ENCODE measurements around a stretch of chrX.

DNA sequence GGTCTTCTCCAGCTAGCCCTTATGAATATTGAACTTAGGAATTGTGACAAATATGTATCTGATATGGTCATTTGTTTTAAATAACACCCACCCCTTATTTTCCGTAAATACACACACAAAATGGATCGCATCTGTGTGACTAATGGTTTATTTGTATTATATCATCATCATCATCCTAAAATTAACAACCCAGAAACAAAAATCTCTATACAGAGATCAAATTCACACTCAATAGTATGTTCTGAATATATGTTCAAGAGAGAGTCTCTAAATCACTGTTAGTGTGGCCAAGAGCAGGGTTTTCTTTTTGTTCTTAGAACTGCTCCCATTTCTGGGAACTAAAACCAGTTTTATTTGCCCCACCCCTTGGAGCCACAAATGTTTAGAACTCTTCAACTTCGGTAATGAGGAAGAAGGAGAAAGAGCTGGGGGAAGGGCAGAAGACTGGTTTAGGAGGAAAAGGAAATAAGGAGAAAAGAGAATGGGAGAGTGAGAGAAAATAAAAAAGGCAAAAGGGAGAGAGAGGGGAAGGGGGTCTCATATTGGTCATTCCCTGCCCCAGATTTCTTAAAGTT, 32.2 kb downstream of the CYBB start:
- PRO-cap = no peak

DNA sequence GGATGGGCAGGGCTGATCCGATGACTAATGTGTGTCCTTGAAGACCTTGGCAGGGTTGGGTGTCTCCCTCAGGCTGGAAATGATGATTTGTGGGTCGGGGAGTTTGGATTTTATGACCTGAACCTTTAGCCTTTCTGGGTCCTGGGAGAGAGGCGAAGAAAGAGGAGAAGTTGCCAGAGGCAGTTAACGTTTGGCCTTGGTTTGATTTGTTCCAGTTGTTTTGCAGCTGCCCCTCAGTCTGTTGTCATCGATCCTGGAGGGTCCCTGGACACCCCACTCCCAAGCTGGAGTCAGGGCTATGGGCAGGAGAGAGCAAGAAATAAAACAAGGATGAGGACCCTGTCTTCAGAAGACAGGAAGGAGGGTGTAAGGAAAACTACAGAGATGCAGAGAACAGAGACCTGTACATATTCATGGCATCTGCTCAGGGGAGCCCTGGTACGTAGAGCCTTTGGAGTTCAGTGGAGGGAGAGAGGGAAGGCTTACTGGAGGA, 425.2 kb downstream of the MID1IP1 start:
- PRO-cap = no peak

- PRO-cap = no peak
Measured at GRCh38 chrX:39689381-39690306, 408.1 kb downstream of the BCOR start.

GRCh38 chrX:39759623-39759949, 338.2 kb downstream of the BCOR start:
- PRO-cap = no peak

- PRO-cap = no peak
Measured at GRCh38 chrX:39773870-39775063, 323.5 kb downstream of the BCOR start.

DNA sequence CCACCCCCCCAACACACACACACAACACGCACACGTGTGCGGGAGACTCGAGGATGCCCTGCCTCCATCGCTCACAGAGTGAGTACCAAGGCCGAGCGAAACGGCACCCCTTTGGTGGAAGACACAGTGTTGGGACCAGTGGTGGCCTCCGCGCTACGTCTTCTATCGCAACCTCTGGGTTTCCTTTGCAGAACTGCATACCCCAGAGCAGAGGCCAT, 85.1 kb downstream of the BCOR start:
- PRO-cap = no peak

GRCh38 chrX:40099632-40100603, 2.2 kb upstream of the BCOR start:
- PRO-cap = bidirectional peak, plus-strand start at chrX:40099838, minus-strand start at chrX:40099683; bidirectional peak, plus-strand start at chrX:40100233, minus-strand start at chrX:40100307; bidirectional peak, plus-strand start at chrX:40100430, minus-strand start at chrX:40100423

GRCh38 chrX:40105605-40106379, 8.0 kb upstream of the BCOR start:
- PRO-cap = bidirectional peak, plus-strand start at chrX:40105688, minus-strand start at chrX:40105541; bidirectional peak, plus-strand start at chrX:40106089, minus-strand start at chrX:40105986

DNA sequence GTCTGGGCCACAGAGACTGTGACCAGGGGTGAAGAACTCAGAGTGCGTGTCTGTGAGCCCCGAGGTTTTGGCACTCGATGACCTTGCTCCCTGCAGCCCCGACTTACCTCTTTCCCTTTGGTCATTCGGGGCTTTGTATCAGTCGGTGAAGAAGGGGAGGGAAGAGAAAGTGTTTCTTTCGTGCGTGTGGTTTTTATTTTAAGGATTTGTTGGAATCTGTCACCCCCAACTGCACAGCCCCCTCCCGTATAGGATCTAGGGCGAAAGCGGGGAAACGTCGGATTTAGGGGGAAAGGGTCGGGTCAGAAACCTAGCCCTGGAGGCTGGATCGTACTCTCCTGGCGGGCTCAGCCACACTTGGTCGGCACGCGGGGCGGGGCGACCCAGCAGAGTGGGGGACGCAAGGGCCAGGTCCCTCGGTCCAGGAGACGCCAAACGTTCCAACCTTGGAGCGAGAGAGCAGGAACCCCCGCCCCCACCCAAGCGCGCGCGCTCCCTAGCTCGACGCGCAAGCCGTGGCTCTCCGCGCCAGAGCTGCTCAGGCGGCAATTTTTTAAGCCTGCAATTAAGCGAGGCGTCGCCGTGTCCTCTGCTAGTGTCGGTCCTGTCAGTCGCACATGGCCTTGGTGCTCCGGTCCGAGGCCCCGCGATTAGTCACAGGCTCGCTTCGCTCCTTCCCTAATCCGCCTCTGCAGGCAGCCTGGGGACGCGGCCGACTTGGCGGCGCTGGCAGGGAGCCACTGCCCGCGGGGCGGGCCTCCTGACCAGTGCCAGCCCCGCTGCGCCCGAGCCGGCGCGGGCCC, 9.4 kb upstream of the BCOR start:
- PRO-cap = no peak

DNA sequence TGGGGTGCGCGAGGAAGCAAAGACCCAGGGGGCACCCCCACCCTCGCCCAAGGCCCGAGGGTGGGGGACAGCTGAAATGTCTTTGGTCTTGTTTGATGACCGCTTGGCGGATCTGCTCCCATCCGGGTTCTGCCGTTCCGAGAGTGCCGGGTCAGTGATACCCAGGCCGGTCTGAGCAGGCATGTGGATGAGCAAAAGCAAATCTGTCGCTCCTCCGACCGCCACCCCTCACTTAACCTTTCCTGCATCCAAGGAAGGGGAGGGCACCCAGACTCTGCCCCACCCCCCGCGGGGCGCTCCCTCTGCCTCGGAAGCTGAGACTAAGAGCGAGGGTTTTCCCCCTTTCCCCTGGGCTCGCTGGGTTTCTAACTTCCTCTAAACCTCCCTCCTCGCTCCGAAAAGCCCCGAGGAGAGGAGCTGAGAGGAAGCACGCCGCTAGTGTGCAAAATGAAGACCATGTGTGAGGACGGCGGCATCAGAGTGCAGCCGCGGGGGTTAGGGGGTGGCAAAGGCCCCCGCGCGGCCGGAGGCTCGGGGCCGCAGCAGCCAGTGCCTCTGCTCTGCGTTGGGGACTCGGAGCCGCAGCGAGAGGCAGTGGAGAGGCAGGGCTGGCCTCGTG, 55.6 kb upstream of the BCOR start:
- PRO-cap = bidirectional peak, plus-strand start at position 438 of the sequence, minus-strand start at position 234 of the sequence

- PRO-cap = no peak
Measured at GRCh38 chrX:40155617-40156148, 57.9 kb upstream of the BCOR start.

DNA sequence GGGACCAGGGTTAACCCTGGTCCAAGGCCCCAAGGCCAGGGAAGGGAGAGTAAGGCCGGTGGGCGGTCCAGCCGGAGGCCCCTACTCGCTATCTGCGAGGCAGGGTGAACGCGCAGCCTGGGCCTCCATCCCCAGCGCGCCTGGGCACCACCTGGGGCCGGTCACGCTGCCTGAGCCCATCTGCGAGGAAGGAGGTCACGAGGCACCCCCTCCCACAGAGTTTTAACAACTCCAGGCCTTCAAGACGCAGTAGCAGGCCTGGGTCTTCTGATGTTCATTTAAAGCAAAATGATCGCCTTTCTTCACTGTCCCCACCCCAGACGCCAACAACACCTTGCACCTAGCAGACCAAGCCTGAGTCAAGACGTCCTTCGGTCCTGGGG, 72.1 kb upstream of the BCOR start:
- PRO-cap = bidirectional peak, plus-strand start at position 249 of the sequence, minus-strand start at position 51 of the sequence

DNA sequence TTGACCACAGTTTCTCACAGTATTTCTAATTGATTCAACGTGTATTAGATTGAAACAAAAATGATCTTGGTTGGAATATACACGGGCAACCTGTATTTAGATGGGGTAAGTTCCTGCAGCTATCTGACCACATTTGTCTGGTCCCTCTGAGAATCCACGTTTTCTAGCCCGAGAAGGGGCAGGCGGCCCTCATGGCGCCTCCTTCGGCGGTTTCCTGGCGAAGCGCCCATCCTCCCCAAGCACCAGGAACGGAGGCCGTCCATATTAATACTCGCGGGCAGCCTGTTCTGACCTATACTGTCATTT, 77.0 kb upstream of the BCOR start:
- PRO-cap = bidirectional peak, plus-strand start at position 262 of the sequence, minus-strand start at position 165 of the sequence

DNA sequence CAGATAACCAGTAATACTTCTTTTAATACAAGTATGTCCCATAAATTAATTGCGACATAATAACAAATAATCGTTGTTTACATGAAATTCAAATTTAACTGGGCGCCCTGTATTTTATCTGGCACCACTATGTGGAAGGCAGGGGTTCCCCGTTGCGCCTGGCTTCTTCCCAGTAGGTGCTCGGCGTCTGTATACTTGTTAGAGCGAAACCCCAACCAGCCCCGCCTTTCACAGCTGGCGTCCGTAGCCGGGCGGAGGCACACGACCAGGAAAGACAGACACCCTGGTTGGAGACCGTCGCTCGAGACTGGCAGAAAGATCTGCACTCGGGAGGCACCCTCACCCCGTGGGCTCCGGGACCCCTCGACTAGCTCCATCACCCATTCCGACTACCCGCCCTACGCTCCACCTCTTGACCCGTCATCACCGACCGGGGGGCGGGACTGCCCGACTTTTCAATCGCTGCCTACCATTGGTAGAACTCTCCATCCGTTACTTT, 383 bp upstream of the ATP6AP2 start:
- PRO-cap = bidirectional peak, plus-strand start outside the sequence, minus-strand start at position 391 of the sequence

- PRO-cap = no peak
Measured at GRCh38 chrX:40692696-40693203, 42.6 kb downstream of the MED14 start.

GRCh38 chrX:41009886-41010963, 75.0 kb upstream of the USP9X start:
- PRO-cap = no peak

DNA sequence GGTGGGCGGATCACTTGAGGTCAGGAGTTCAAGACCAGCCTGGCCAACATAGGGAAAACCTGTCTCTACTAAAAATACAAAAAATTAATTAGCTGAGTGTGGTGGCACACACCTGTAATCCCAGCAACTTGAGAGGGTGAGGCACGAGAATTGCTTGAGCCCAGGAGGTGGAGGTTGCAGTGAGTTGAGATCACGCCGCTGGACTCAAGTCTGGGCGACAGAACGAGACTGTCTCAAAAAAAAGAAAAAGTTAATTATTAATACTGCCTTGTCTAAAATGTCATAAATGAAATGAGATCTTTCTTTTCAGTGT, 17.1 kb downstream of the USP9X start:
- PRO-cap = no peak

- PRO-cap = no peak
Measured at GRCh38 chrX:41201200-41201627, 116.0 kb downstream of the USP9X start.

DNA sequence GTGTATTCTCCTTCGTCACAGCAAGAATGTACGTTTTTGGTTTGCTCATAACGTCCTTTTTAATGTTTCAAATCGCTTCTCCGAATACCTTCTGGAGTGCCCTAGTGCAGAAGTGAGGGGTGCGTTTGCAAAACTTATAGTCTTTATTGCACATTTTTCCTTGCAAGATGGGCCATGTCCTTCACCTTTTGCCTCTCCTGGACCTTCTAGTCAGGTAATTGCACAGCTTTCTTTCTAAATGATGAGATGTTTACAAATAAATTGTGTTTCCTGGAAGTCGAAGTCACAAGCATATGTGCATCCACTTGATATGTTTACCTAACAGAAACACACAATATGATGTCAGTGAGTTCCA, 115.6 kb upstream of the DDX3X start:
- PRO-cap = no peak

DNA sequence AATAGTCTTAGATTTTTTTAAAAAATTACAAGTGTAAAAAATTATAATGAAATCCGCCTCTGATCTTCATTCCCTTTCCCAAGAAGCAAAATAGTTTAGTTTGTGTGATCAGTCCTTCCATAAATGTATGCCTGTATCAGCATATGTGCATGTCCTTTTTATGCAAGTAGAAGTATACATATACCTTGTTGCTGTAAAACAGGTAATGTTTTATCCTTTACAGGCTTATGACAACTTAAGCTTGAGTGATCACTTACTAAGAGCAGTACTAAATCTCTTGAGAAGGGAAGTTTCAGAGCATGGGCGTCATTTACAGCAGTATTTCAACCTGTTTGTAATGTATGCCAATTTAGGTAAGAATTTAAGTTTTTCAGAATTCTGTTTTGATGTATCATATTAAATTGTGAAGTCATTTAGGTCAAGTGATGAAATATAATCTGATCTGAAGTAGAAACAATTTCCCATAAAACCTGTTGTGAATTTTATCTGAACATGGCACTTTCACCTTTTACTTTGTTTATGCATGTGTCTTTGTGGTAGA, 115.0 kb upstream of the DDX3X start:
- PRO-cap = no peak